Islet of Langerhans (tissue), 1 donor: ENCODE measurements around a stretch of chr1.

GRCh38 chr1:167761813-167762760 is 40.3 kb downstream of the MPZL1 start:
- RRBS: no CpG with 5 or more reads among the region's 9 CpGs

GRCh38 chr1:167934890-167935812 is 1.3 kb upstream of the DCAF6 start:
- RRBS: no CpG with 5 or more reads among the region's 17 CpGs

DNA sequence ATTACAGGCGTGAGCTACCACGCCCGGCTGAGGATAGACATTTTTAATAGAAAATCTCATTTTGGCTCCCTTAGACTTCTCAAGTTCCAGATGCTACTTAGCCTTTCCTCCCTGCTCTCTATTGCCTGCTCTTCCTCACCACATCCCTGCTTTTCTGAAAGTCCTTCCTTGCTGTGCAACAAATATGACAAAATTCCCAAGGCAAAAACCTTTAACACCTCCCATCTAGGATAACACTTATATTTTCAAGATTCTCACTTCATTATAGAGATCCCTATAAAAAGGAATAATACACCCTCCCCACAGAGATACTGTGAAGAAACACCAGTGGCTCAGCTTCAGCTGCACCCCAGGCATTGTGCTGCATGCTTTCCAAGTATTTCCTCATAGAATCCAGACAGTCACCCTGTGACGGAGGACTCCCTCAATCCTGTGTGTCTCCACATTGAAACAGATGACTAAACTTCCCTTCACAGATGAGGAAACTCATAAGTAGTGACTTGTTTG is 55.5 kb downstream of the GPR161 start:
- RRBS: no CpG with 5 or more reads among the region's 4 CpGs

DNA sequence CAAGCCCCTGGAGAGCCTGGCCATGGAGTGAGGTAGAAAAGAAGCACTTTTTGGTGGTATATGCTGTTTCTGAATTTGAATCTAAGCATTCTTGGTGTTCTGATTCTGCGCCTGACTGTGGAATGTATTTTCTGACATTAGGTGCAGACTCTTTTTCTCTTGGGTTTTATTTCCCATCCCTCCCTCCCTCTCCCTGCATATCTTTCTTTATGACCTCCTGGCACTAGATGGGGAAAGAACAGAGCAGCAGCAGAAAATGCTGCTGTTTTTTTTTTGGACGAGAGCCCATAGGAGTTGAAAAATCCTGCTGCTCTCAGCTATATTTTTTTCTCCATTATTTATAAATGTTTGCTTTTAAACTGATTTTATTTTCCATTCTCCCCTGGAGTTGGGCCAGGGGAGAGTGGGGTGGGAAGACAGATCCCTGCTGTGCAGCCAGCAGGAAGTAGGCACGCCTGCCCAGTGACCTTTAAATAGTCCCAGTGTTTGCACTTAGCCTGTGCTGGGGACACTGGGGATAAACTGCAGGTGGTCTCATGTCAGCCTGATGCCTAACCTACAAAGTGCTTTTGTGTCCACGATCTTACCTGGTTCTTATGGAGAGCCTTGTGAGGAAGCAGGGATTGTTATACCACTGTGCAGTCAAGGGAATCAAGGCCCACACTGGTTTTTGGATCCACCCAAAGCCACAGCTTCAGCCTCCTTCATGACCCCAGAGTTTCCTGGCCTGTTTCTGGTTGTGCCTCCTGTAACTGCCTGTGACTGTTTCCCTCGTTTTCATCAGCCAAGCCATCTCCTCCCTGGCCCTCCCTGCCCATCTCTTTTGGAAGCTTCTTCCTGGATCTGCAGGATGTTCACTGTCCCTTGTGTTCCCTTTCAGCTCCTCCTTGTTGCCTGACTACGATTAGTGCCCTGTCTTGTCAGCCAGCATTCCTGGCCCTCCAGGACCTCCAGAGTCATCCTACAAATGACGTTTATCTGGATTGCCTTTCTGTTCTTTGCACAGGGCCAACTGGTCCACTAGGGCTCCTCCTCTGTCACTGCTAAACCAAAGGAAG is 17.6 kb downstream of the SFT2D2 start:
- RRBS: no CpG with 5 or more reads among the region's 7 CpGs

DNA sequence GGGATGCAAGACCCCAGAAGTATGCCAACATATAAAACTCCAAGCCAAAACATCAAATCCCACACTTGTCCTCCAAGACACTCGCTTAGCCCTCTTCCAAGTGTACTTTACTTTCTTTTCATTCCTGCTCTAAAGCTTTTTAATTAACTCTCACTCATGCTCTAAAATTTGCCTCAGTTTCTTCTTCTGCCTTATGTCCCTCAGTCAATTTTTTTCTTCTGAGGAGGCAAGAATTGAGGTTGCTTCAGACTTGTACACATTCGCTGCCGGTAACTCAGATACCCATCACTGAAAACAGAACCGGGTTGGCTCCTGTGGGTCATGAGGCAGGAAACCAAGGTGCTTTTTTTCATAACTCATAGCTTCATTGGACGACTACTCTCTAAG is 82.1 kb downstream of the TBX19 start:
- RRBS: no CpG with 5 or more reads among the region's 5 CpGs

- RRBS: no CpG with 5 or more reads among the region's 2 CpGs
Measured at GRCh38 chr1:168570656-168570973, 5.8 kb upstream of the XCL1 start.

DNA sequence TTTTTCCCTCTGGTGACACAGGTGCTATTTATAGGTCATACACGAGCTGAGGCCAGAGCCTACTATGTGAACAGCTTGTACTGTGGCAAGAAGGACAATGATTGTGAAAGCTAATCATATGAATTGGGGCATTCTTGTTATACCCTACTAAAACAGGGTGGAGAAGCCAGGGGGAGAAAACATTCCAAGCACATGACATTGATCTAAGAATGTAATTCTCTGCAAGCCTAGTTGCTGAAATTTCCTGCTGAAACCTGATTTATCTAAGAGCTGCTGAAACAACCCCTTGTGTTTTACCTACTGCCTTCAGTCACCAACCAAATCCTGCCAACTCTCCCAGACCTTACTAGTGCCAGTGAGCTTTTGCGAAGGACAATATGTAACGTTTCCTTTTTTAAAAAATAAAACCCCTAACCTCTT is 60.4 kb downstream of the XCL1 start:
- RRBS: no CpG with 5 or more reads among the region's 3 CpGs

- RRBS: no CpG with 5 or more reads among the region's 4 CpGs
Measured at GRCh38 chr1:168767825-168768383, 38.9 kb upstream of the DPT start.

- RRBS: no CpG with 5 or more reads among the region's 5 CpGs
Measured at GRCh38 chr1:168893173-168893674, 164.2 kb upstream of the DPT start.

DNA sequence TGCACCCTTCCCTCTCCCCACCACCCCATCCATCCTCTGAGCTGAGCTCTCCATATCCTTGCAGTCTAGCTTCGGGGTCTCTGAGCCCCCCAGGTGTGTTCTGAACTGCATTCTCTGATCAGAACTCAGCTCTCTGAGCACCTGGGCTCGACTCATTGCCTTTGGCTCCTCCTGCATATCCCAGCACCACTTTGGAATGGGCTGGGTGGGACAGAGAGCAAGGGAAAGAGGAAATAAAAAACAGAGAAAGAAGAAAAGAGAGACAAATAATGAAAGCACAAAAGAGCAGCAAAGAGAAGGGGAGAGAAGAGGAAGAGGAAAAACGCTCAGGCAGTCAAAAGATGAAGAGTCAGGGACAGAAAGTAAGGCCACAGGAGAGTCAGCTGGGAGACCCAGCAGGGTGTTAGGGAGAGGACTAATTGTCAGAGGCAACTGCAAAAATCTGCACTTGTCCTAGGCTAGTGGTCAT is 86.8 kb upstream of the ATP1B1 start:
- RRBS: no CpG with 5 or more reads among the region's 3 CpGs

GRCh38 chr1:169044279-169044687 is 62.2 kb upstream of the ATP1B1 start:
- RRBS: no CpG with 5 or more reads among the region's 3 CpGs

GRCh38 chr1:169101892-169102456 is 4.5 kb upstream of the ATP1B1 start:
- RRBS: no CpG with 5 or more reads among the region's 9 CpGs

DNA sequence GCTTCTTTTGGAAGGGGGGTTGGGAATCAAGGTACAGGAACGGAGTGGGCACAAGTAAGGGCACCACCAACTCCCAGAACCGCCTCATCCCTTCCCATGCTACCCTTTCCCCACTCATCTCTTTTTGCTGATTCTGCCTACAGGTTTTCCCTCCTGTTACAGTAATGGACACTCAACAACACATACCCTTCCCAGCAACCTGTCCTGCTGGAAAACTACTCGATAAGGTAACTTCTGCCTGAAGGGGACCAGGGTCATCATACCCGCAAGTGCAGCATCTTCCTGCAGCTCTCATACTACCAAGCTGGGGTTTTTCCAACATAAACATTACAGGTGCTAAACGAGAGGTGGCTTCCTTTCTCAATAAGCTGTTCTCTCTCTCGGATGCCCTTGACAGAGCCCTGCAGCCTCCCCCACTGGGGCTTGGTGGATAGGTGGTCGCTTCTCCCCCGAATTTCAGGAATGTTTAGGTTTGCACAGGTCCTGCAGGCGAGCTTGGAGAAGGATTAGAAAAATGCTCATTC is 1.9 kb upstream of the ATP1B1 start:
- RRBS: no CpG with 5 or more reads among the region's 9 CpGs

DNA sequence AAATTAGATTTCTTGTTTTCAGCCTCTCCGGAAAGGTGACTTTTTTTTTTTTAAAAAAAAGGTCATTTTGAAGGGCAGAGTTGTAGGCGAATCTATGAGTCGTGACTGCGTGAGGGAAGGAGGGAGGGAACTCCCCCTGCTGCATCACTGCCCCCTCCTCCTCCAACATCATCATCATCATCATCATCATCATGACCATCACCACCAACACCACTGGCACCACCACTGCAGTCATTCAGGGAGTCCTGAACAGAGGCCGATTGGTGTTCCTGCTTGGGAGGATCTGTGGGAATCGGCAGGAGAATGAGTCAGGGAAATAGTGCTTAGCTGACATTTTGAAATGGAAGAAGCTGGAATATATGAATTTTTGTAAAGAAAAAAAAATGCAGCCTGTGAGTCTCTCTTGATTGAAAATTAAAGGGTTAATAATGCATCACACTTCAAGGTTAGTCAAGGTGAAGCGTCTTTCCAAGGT is 1.3 kb downstream of the ATP1B1 start:
- RRBS: no CpG with 5 or more reads among the region's 7 CpGs

- RRBS: no CpG with 5 or more reads among the region's 3 CpGs
Measured at GRCh38 chr1:169110242-169110712, 3.8 kb downstream of the ATP1B1 start.

GRCh38 chr1:169113380-169114094 is 7.0 kb downstream of the ATP1B1 start:
- RRBS: no CpG with 5 or more reads among the region's 5 CpGs

- RRBS: no CpG with 5 or more reads among the region's 6 CpGs
Measured at GRCh38 chr1:169309170-169309878, 58.3 kb downstream of the NME7 start.

GRCh38 chr1:169367349-169367607 is 319 bp downstream of the NME7 start:
- RRBS: no CpG with 5 or more reads among the region's 7 CpGs

- RRBS: no CpG with 5 or more reads among the region's 4 CpGs
Measured at GRCh38 chr1:169692654-169693522, 18.5 kb downstream of the SELL start.

- RRBS: no CpG with 5 or more reads among the region's 2 CpGs
Measured at GRCh38 chr1:170067316-170067940, 7.1 kb downstream of the KIFAP3 start.